Colic lymph node (tissue), 1 donor: ENCODE results near the gene C2orf92.

- PRO-cap, result no peak
These were observed 106.4 kb downstream of the TRIM43 start for GRCh38 chr2:95698179-95698639.

DNA sequence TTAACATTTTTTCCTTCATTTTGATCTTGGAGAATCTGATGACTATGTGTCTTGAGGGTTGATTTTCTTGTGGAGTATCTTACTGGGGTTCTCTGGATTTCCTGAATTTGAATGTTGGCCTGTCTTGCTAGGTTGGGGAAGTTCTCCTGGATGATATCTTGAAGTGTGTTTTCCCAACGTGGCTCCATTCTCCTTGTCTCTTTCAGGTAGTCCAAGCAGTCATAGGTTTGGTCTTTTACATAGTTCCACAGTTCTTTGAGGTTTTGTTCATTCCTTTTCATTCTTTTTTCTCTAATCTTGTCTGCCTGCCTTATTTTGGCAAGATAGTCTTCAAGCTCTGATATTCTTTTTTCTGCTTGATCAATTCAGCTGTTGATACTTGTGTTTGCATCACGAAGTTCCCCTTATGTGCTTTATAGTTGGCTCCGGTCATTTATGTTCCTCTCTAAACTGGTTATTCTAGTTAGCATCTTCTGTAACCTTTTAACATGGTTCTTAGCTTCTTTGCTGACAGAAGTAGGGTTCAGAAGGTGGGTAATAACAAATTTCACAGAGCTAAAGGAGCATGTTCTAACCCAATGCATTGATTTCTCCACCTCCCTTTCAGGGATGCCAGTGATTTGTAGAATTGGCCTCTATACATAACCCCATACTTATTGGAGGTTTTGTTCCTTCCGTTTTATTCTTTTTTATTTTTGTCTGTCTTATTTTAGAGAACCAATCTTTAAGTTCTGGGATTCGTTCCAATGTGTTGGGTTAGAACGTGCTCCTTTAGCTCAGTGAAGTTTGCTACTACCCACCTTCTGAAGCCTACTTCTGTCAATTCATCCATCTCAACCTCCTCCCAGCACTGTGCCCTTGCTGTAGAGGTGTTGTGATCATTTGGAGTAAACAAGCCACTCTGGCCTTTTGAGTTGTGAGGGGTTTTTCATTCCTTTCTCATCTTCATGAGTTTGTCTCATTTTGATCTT is 166.7 kb downstream of the ANKRD36C start:
- PRO-cap, result no peak

DNA sequence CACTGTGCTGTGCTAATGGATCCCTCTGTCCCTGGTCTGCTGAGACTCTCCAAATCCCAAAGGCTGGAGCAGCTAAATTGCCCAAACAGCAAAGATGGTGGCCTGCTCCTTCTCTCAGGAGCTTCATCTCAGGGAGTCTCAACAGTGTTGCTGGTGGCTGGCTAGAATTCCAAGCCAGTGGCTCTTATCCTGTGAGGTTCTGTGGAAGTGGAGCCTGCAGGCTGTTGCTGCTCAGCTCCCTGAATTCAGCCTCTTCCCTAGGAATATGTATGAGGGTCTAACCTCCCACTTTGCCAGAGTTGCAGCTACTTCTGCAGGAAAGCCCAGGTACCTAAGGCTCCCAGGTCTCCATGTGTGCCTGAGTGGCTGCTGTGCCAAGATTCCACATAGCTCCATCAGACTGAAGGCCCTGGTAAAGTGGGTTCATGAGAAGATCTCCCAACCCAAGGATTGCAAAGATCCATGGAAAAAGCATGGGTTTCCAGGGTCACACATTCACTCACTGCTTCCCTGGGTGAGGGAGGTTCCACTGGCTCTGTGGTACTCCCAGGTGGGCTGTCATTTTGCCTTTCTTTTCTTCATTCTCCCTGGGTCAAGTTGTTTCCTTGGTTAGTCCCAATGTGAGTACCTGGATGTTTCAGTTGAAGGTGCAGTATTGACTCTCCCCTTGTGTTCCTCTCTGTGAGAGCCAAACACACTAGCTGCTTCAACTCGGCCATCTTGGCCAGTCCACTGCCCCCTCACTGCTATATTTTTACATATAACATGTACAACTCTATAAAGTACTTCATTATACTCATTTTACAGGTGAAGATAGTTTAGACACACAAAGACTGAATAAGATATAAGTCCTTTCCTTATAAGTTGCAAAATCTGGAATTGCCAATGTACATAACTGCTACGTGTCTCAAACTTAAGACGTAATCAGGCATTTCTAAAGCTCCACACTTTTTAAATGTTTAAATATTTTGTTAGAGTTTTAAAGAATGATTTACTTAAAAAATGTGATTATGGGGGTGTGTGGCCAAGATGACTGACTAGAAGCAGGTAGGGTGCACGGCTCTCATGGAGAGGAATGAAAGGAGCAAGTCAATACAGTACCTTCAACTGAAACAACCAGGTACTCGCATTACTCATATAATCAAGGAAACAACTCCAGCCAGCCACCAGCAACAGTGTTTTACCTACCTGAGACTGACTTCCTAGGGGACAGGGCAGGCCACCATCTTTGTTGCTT is 161.2 kb downstream of the ANKRD36C start:
- PRO-cap, result no peak

GRCh38 chr2:96011077-96011296 is 19.4 kb upstream of the ANKRD36C start:
- PRO-cap, result no peak

- PRO-cap, result no peak
These were observed 20.4 kb downstream of the STARD7 start for GRCh38 chr2:96188286-96188650.

- PRO-cap, result no peak
These were observed 1.3 kb downstream of the STARD7 start for GRCh38 chr2:96207316-96207733.

- PRO-cap, result no peak
These were observed 793 bp downstream of the SNRNP200 start for GRCh38 chr2:96304529-96304976.

- PRO-cap, result bidirectional peak, plus-strand start at chr2:96360107, minus-strand start at chr2:96360018
These were observed 24.3 kb downstream of the NCAPH start for GRCh38 chr2:96359826-96360399.

DNA sequence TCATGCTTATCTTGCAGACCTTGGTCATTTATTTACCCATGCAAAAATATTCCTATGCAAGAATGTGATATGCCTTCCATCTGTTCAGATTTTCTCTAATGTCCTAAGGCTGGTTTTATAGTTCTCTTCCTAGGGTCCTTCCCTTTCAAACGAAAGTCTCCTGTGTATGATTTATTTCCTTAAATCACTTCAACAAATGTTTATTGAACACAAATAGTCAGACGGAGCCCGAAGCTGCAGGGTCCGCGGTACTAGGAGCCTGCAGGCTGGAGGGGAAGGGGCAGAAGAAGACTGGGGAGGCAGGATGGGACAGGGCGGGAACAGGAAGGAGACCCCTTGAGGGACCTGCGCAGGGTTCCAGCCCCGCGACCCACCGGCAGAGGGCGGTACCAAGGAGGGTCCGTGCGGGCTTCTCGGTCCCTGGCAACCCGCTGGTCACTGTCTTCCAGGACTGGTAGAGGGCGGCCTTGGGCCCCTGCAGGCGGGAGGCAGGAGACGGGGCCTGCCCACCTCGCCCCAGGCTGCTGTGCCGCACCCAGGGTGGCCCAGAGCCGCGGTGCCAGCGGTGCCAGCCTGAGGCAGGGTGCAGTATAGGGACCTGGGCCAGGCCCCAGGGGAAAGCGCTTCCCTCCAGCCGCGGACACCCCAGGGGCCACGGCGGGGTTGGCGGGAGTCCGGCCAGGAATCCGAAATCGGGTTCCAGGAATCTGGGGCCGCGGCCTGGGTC is 34.6 kb downstream of the NEURL3 start:
- PRO-cap, result no peak

DNA sequence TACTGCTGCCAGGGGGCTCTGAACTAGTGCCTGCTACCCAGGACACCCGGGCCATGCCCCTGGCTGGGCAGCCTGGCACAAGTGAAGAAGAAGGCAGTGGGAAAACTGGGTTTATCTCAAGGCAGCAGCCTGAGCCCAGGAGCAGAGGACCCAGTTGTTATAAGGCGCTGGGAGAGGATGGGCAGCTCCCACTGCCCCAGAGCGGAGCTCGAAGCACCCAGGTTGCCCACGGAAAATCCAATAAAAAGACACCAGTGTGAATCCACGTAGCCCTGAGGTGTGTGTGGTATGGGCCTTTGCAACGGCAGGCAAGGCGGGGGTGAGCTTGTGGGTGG is 15.8 kb downstream of the ARID5A start:
- PRO-cap, result no peak

- PRO-cap, result no peak
These were observed 32.8 kb downstream of the KANSL3 start for GRCh38 chr2:96605220-96605784.

DNA sequence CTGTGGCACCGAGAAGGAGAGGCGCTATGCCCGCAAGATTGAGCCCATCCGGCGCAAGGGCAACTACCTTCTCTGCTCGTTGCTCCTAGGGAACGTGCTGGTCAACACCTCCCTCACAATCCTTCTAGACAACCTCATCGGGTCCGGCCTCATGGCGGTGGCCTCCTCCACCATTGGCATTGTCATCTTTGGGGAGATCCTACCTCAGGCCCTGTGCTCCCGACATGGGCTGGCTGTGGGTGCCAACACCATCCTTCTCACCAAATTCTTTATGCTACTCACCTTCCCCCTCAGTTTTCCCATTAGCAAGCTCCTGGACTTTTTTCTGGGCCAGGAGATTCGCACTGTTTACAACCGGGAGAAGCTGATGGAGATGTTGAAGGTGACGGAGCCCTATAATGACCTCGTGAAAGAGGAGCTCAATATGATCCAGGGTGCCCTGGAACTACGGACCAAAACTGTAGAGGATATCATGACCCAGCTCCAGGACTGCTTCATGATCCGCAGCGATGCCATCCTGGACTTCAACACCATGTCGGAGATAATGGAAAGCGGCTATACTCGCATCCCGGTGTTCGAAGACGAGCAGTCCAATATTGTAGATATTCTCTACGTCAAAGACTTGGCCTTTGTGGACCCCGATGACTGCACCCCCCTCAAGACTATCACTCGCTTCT is 1.1 kb downstream of the CNNM4 start:
- PRO-cap, result no peak

GRCh38 chr2:96786925-96787280 is 26.2 kb downstream of the CNNM4 start:
- PRO-cap, result no peak

DNA sequence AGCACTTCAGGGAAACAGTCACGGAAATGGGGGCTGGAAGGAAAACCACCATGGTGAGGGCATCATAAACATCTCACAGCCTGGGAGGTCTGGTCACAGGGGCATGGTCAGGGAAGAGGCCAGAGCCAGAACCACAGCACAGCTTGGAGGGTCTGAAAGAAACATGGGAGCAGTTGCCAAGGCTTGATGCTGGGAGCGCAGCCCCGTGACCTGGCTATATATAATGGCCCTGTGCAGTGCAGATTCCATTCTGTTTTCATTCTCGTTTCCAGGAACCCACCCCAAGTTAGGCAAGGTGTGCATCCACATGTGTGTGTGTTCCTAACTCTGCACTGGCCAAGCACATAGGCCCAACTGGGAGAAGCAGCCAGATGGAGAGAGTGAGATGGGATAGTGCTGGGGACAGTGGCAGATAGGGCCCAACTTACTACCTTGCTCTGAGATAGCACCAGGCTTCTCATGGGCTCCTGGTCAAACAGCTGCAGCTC is 5.5 kb upstream of the ANKRD39 start:
- PRO-cap, result no peak

DNA sequence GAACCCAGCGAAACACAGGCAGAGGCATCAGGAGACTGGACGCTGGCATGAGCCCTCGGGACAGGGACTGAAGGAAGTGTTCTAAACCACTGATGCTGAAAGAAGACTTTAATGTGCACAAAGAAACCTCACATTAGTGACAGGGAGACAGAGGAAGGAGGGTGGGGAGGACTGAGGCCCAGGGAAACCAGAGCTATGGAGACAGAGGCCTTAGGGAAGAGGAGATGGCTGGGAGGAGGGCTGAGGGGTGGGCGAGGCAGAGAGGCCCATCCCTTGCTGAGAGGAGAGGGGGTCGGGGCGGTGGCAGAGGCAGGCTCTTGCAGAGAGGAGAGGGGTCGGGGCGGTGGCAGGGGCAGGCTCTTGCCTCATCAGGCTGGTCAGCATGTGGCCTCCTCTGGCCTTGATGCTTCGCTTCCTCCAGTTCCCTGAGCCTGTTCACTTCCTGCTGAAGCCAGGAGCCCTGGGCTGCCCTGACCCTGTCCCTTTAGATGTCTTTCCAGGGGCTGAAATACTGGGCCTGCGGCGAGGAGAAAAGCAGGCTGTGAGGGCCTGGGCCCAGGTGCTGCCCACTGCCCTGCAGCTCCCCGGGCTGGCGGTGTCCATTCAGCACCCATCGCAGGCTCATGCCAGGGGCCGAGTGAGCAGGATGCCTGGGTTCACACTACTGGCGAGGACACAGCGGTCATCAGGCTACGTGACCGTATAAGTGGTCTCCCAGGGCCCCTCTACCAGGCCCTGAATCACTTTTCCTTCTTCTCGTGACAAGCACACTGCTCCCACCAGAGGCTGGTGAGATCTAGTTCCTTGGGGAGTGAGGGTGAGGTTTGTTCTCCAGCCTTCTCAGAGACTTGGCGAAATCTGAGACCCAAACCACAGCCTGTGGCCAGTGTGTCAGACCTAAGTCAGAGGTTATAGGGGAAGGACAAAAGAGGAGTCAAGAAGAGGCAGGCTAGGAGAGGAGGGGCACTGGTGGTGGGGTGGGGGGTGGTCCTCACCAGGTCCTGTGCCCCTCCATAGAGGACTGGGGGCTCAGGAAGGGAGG is 6.2 kb upstream of the SEMA4C start:
- PRO-cap, result no peak

DNA sequence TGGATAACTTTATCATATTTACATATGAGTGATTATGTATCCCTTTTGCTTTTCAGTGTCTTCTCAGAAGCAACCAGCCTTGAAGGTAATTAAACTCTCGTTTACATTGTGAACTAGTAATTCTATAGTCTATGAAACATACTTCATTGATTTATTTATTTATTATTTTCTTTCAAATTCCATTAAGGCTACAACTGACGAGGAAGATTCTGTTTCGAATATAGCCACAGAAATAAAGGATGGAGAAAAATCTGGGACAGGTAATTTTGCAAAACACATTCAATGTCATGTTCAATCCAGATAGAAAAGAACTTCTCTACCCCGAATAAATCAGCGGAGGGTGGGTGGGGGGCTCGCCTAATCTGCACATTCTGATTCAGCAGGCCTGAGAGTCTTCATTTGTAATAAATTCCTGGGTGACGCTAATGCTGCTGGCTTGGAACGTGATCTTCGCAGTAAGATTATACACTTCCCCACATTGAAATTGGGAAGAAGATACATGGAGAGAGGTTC is 76.1 kb downstream of the ANKRD36 start:
- PRO-cap, result no peak

DNA sequence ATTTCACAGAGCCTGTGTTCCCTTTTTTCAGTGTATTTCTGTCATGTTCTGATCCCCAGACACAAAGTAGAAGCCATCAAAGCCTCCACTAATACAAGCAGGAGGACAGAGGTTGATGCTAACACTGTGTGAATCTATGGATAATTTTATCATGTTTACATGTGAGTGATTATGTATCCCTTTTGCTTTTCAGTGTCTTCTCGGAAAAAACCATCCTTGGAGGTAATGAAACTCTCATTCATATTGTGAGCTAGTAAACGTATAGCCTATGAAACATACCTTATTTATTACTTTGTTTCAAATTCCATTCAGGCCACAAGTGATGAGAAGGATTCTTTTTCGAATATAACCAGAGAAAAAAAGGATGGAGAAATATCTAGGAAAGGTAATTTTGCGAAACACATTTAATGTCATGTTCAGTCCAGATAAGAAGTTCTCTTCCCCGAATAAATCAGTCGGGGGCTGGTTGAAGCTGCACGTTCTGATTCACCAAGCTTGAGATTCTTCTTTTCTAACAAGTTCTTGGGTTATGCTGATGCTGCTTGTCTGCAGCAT is 87.3 kb downstream of the ANKRD36 start:
- PRO-cap, result no peak

DNA sequence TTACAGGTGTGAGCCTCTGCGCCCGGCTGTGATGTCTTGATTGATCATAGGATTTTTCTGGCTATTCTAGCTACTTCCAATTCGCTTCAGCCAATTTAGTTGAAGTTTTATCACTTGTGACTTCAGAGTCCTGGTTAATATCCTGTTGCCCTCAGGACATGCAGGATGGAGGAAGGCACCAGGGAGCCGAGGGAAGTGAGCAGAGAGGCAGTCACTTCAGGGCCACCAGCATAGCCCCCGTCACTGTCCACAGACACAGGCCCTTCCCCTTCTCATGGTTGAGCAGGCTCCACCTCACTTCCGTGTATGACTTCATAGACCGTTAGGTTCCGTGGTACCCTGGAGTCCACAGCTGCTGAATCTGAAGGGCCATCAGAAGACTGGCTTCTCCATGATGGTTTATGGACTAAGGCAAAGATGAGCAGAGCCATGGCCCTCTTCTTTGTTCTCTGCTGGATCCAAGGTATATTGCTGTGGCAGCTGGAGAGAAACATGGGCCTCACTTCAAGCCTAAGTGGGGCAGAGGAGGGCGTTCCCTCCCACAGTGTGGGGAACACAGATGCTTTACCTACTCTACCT is at the start of gene C2orf92:
Gene C2orf92, plus strand, starts transcription at position 342 of the 579 bp plus-strand sequence.
- PRO-cap, result no peak

DNA sequence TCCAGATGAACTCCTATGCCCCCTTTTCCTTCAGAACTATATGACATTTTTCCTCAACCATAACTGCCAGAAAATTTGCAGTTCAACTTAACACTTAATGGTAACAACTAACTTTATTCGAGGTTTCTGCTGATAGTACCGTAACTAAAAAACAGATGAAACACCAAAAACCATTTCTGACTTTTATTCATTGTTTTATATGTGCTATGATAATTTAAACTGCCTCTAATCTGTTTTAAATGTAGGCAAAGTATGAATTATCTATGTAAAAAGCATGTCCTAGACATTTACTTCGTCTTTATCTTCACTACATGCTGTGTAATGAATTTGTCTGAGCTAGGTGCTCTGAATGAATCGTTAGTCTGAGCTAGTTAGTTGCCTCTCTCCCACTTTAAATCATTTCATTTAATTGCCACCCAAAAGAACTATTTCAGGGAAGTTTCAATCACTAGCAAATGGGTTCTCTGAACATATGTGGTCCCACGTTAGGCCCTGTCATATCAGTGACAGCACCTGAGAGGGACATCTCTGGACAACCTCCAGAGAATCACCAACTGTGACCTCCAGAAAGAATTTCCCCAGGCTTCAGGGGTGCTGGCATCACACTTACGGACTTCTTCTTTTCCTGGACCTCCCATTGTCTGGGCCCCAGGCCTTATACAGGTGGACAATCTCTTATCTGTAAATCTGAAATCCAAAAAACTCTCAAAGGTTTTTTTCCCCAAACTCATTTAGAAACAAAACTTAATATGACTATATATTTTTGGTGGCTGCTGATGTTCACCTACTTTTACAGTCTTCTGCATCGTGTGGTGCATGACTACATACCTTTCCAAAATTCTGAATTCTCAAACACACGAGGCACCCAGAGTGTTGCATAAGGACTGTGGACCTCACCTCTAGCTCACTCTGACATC is 73.8 kb downstream of the ZAP70 start:
- PRO-cap, result no peak

- PRO-cap, result no peak
These were observed 96.1 kb downstream of the ZAP70 start for GRCh38 chr2:97809334-97809978.